ENCODE data around the gene SLC22A12.

- PRO-cap, 2 experiments, result peak in 2 of 2 experiments; most common plus-strand start chr11:64271521 (in 2)
Observed at GRCh38 chr11:64271310-64271966, 13.0 kb downstream of the BAD start.

GRCh38 chr11:64316409-64317373 is 668 bp downstream of the TRMT112 start:
- PRO-cap, 2 experiments, result no peak in any of the 2 experiments

DNA sequence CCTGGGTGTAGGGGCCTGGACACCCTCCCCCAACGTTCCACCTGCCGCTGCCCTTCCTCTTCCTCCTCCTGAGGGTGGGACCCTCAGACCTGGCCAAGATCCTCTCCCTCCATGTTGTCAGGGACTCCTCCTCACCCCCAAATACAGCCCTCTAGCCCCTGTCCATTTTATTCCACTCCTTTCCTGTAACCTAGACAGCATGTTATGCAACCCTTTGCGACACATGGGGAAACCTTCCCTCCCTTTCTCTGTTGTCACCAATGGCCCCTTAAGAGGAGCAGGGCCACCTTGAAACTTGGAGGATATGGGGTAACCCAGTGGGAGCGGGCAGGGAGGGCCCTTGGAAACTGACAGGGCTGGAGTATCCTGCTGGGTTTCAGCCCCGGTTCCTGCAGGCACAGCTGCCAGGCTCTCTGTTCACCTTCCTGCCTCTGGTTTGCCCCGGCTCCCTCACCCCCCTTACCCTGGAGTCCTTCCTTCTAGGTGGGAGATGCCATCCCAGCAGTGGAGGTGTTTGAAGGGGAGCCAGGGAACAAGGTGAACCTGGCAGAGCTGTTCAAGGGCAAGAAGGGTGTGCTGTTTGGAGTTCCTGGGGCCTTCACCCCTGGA is 1.4 kb downstream of the PRDX5 start:
- PRO-cap, 2 experiments, result no peak in any of the 2 experiments

DNA sequence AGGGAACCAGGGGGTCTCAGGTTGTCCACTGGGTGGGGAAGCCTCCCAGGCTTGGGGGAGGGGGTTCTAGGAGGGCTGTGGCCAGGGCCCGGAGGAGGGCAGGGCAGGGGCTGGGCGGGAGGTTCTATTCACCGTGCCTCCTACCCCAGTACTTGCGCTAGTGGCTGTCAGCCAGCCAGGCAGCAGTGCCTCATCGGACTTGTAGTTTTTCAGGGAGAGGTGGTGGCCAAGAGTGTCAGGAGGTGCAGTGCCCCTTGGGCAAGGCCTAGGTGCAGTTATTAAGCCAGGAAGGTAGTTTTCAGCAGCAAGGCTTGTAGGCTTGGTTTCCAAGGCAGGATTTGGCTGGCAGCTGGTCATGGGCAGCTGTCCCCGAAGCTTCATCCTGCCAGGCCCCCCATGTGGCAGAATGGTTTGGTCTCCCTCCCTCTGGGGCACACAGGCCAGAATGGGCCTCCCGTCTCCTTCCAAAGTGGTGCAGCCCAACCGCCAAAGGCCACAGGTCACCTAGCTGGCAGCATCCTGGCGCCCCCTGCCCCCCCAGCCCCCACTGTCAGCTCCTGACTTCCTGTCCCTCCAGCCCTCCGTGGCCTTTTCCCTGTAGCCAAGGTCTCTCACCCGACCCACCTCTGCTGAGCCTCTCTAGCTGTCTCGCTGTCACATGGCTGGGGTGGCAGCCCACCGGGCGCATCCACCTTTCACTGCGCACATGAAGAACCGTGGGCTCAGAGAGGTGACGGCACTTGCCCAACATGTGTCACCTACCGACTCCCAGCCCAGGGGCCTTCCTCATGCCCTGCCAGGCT is 8.5 kb downstream of the CCDC88B start:
- PRO-cap, 2 experiments, result no peak in any of the 2 experiments

DNA sequence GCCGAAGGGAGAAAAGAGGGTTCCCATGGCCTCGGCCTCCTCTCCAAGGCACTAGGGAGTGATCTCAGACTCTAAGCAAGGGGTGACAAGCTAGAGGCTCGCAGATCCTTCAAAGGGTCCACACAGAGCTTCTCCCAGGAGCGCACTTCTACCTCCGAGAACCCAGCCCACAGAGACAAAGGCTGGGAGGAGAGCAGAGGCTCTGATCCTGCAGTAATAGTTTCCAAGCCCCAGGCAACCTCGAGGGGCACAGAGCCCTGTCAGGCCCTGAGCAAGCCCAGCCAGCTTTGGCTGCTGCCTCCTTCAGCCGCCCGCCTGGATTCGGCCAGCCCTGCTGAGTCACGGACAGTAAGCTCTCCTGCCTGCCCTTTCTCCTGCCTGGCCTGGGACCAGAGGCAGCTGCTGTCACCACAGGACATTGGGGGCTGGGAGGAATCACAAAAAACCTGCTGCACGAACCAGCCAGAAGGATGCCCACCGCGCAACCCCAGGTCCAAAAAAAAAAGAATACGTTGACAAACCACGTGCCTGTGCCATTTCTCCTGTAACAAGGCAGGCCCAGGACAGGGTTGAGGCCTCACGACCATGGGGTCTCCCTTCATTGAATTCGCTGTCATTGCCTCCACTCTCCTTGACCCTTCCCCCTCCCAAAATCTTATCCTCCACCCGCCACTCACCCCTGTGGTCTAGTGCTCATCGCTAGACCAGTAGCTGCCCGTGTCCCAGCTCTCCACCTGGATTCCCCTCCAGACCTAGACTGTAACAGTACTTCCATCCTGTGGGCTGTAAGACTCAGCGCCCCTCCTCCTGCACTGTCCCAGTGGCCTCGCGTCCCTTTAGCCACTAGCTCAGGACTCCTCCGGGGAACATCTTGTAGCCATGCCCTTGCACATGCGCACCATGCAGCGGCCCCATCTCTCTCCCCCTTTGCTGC is 7.6 kb upstream of the SLC22A12 start:
- PRO-cap, 2 experiments, result peak in 2 of 2 experiments; most common minus-strand start position 289 of the sequence (in 2)

- PRO-cap, 2 experiments, result no peak in any of the 2 experiments
Observed at GRCh38 chr11:64591030-64591375, at the start of gene SLC22A12. Gene SLC22A12, plus strand, starts transcription at chr11:64591220.

- PRO-cap, 2 experiments, result no peak in any of the 2 experiments
Observed at GRCh38 chr11:64619726-64620275, 28.8 kb downstream of the SLC22A12 start.

DNA sequence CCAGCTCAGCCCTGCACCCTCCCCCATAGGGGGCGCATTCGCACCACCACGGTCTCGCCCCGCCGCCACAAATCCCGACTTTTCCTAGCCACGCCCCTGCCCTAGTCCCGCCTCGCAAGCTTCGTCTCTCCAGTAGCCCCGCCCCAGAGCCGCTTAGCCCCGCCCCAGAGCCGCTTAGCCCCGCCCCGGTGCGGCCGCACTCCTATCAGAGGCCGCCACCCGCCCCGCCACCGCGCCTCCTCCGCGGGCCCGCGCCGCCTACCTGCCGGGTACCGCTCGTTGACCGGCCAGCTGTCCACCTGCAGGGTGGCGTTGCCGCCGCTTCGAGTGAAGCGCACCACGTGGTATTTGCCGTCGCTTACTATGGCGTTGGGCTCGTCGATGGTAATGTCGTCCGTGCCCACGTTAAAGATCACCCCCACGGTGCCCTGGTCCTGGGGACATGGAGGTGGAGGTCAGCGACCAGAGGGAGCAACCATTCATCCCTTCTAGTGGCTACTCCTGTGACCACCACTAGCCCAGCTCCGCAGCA is 39.2 kb downstream of the SLC22A12 start:
- PRO-cap, 2 experiments, result no peak in any of the 2 experiments

DNA sequence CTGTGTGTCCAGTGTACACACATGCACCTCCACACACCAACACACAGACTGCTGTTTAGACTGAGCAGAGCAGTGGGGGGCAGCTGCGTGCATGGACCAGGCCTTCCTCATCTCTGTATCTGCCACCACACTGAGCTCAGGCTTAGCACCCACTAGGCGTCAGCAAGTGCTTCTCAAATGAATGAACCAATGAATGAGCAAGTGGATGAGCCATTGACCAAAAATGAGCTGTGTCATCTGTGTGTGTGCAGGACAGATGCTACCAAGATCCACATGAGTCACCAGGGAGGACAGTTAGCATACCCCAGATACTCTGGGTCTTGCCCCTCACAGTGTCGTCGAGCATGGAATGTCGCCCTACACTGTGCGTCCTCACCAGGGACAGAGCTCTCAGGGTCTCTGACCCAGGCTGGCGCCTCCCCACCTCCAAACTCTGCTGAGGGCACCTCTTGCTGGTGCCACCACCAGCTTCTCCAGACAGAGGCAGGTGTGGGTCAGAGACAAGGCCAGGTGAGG is 63.2 kb downstream of the NRXN2 start:
- PRO-cap, 2 experiments, result no peak in any of the 2 experiments

DNA sequence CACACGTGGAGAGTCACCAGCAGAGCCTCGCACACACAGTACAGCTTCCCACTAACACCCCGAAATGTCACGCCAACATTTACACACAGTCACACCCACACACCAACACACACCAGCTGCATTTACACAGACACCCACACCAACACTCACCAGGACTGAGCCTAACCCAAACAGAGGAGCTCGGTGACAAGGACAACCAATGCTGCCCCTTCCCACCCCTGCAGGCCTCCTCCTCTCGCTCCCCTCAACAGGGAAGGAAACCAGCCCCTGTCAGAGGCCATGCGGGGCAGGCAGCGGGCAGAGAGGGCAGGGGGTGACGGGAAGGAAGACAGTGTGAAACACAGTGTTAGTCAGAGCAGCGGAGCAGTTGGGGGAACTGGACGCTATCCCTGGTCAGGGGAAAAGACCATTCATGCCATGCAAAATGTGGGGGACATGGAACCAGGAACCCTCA is 47.1 kb downstream of the NRXN2 start:
- PRO-cap, 2 experiments, result no peak in any of the 2 experiments

DNA sequence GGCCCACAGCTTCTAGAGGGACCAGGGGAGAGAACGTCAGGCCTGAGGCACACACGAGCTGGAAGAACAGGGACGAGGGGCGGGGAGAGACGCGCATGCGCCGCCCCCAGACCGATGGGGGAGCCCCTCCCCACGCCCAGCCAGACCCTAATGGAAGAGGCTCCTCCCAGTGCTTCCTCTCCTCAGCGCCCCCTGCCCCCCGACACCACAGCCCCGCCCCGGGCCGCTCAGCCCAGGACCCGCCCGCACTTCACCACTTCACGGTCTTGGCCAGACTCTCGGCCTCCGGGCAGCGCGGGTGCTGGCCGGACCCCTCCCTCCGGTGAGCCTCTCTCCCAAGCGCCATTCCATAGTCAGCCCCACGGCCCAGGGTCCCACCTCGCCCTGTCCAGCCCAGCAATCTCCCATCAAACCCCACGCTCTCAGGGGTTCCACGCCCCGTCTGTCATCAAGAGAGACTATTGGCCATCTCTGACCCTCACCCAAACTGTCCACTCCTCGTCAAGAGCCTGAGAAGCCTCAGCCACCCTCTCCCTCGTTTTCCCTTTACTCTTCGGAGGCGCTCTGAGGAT is 11.6 kb downstream of the NRXN2 start:
- PRO-cap, 2 experiments, result no peak in any of the 2 experiments

DNA sequence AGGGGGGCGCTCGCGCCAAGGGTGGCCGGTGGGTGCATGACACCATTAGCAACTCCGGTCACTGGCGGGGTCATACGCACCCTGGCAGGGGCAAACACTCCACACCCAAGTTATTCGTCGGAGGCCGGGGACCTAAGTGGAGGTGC is 332 bp downstream of the RASGRP2 start:
- PRO-cap, 2 experiments, result peak in 2 of 2 experiments; most common plus-strand start position 115 of the sequence (in 2)

DNA sequence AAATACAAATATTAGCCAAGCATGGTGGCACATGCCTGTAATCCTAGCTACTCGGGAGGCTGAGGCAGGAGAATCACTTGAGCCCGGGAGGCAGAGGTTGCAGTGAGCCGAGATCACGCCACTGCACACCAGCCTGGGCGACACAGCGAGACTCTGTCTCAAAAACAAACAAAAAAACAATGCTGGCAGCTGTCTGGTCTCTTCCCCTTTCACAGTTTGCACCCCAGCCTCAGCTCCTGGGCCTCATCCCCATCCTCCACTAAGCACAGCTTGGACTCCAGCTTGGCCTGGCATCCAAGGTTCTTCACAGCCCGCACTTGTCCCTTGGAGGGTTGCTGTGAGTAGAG is 2.2 kb upstream of the PYGM start:
- PRO-cap, 2 experiments, result no peak in any of the 2 experiments

DNA sequence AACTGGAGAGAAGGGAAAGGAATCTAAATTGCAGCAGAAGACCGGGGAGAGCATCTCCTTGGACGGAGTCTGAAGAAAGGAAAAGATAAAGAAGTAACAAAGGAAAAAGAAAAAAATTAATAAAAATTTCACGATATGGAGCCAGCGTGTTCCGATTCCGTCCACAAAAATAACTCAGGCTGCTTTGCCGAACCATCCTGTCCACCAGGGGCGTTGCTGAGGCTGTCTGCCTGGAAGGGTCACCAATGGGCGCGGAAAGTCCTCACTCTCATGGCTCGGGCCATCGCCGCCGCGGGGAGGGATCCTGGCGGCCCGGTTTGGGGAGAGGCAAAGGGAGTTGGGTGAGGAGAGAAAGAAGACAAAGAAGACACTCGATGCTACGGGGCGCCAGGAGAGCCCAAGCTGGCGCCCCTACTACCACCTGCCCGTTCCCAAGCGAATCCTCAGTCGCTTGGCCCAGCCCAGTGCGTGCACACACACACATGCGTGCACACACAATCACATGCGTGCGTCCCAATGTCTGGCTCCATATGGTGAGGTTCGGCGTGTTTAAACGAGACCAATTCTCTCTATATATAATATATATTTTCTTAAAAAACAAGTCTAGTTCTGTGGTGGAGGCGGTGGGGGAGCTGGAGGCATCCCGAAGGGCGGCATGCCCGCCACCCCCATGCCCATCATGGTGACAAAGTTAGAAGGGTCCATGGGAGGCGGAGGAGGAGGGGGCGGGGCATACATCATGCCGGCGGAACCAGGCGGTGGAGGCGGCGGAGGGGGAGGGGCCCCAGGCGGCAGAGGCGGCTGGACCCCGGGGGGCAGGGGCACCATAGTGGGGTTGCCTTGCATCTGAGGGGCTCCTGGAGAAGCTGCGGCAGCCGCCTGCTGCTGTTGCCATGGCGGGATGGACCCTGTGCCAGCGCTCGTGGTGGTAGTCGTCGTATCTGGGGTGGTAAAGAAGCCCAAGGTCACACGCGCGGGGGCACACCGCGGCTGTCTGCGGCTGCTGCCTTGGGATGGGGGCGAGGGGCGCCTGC is 5.8 kb upstream of the PYGM start:
- PRO-cap, 2 experiments, result no peak in any of the 2 experiments

DNA sequence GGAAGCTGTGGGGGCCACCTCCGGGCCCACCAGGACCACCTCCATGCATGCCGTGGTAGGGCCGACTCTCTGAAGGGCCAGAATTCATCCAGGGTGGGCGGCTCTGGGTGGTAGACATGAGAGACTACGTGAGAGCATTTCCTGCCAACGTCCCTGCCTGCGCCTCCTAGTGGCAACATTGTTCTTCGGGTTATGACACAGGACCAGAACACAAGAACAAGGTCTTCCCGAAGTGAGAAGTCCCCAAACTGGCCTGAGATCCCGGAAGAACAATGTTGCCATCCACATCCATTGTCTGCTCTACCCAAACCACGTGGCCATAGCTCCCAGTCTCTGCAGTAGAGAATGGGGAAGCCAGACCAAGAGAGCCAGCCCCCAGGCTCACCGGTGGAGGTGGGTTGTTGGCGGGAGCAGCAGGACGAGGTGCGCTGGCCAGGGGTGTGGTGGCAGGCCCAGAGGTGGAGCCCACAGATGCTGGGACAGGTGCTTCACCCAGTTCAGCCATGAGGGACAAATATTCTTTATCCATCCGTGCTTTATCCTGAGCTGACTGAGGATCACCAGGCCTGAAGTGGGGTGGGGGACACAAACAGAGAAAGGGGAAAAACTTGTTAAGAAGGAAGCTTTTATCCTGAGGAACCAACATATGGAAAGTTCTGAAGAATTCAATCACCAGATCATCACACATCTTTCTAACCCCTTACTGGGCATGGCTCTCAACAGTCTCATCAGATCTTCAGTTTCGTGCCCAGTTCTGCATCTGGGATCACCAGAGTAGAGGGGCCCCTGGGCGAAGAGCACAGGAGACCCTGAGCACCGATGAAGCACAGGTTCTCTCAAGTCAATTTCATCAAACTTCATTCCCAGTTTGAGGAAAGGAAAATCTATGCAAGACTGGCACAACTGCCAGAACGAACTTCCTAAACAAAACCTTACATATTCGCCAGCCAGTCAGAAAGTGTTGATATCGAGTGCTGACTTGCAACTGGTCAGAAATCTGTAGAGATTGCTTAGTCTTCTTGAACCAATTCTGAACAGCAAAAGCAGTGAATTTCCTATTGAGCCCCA is 8.3 kb upstream of the PYGM start:
- PRO-cap, 2 experiments, result no peak in any of the 2 experiments

GRCh38 chr11:64772779-64773423 is 5.4 kb downstream of the SF1 start:
- PRO-cap, 2 experiments, result no peak in any of the 2 experiments

- PRO-cap, 2 experiments, result peak in 2 of 2 experiments; most common plus-strand start chr11:64849931 (in 2); most common minus-strand start chr11:64849762 (in 1)
Observed at GRCh38 chr11:64849214-64850034, 5.0 kb upstream of the CDC42BPG start.

- PRO-cap, 2 experiments, result no peak in any of the 2 experiments
Observed at GRCh38 chr11:64872133-64872678, 6.2 kb downstream of the EHD1 start.

- PRO-cap, 2 experiments, result peak in 2 of 2 experiments; most common plus-strand start chr11:65013695 (in 2); most common minus-strand start chr11:65013590 (in 2)
Observed at GRCh38 chr11:65013116-65013942, 631 bp upstream of the ARL2 start.

DNA sequence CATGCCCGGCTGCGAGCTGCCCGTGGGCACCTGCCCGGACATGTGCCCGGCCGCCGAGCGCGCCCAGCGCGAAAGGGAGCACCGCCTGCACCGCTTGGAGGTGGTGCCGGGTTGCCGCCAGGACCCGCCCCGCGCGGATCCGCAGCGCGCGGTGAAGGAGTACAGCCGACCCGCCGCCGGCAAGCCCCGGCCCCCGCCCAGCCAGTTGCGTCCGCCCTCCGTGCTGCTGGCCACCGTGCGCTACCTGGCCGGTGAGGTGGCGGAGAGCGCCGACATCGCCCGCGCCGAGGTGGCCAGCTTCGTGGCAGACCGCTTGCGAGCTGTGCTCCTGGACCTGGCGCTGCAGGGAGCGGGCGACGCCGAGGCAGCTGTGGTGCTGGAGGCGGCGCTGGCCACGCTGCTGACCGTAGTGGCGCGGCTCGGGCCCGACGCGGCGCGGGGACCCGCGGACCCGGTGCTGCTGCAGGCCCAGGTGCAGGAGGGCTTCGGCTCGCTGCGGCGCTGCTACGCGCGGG is 339 bp downstream of the SAC3D1 start:
- PRO-cap, 2 experiments, result peak in 1 of 2 experiments; most common plus-strand start position 136 of the sequence (in 1)

Measured in right ventricle myocardium (tissue), 1 donor.